Islet of Langerhans (tissue), 1 donor: ENCODE results near the gene TENT4B.

DNA sequence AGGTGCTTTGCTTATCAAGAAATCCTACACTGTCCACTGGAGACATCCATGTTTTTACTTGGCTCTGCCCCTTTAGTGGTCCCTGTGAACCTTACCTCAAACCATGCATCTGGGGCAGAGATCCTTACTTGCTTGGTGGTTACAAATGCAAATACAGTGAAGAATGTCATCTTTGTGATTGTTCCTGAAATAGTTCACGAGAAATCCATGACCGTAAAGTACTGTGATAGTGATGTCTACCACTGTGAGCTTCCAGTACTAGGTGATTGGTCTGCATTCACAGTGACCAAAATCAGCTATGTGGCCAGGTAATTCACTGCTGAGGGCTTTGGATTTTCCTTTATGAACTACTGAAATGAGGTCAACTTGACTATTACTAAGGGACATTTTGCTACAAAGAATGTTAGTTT lies 29.3 kb downstream of the SIAH1 start:
- RRBS = no CpG with 5 or more reads among the region's 2 CpGs

DNA sequence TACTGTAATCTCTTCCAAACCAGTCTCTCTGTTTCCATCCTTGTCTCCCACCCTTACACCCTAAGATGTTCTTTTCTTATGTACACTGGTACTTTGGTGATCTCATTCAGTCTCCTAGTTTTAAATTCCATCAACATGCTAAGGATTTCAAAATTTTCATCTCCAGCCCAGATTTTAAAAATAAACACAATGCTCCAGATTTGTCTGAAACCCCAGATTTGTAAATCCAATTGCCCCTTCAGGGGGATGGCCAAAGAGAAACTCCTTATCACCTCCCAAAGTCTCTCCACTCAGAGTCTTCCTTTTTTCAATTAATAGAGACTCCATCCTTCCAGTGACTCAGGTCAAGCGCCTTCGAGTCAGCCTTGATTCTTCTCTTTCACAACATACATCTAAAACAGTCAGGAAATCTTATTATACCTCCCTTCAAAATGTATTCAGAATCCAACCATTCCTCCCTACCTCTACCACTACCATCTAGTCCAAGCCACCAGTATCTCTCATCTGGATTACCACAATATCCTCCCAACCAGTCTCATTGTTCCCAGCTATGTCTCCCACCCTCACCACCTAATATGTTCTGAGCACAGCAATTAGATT lies 12.0 kb downstream of the SIAH1 start:
- RRBS = no CpG with 5 or more reads among the region's 2 CpGs

GRCh38 chr16:48386797-48387333 lies 1.7 kb upstream of the SIAH1 start:
- RRBS = no CpG with 5 or more reads among the region's 14 CpGs

GRCh38 chr16:48409768-48410807 lies 24.9 kb upstream of the SIAH1 start:
- RRBS = no CpG with 5 or more reads among the region's 15 CpGs

DNA sequence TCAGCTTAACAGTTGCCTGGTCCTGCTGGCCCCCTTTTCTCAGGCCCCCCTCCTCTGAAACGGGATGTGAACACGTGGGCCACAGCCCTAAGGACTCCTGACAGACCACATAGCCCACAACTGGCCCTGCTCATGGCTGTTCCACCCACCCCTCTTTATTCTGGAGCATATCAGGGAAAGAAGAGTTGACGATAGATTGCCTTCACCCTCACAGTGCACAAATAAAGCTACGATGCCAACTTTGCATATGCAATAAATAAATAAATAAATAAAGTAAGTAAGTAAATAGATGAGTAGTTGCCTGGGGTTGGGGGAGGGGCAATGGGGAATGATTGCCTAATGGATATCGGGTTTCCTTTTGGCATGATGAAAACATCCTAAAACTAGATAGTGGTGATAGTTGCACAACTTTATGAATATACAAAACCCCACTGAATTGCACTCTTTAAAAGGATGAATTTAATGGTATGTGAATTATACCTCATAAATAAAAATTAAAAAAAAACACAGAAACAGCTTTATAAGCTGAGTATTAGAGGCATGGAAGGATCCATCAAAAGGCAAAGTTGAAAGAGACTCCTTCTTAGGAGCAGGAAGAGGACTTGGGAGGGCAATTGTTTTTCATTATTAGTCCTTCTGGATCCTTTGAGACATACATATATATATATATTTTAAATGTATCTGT lies 110.7 kb downstream of the N4BP1 start:
- RRBS = no CpG with 5 or more reads among the region's 5 CpGs

GRCh38 chr16:48621655-48622014 lies 11.7 kb upstream of the N4BP1 start:
- RRBS = 81% methylated on average over 4 of the region's 7 CpGs

DNA sequence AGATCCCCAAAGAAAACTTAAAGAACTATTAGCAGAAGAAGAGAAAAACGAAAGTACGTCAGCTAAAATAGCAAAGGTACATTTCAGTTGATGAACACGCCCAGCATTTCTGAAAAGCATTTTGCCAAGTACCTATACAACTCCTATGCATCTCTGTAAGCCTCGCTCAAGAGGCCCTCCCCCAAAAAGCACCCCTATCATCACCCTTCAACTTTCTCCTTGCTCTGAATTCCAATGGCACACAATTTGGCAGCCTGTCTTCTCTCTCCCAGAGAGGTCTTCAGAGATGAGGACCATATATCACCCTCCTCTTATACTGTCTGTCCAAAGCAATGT lies 111.0 kb downstream of the CBLN1 start:
- RRBS = no CpG with 5 or more reads among the region's 4 CpGs

DNA sequence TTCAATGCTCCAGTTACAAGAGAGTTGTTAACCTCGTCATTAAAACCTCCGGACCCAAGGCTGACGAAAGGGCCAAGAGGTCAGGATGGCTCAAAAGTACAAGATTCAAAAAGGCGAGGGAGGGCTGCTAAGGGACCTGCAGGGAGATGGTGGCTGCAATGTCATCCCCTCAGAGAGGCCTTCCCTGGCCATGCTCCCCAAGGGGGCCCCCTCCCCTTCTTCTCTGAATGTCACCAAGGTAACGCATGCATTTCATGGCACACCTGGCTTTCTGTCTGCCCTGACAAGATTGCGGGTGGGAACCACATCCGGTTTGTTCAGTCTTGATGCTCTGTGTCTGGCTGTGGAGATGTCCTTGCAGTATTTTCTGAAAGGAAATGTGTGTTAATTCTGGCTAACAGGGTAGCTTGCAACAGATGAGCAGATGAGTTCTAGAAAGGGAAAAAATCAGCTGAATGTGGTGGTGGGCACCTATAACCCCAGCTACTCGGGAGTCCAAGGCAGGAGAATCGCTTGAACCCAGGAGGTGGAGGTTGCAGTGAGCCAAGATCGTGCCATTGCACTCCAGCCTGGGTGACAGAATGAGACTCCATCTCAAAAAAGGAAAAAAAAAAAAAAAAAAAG lies 90.0 kb downstream of the C16orf78 start:
- RRBS = no CpG with 5 or more reads among the region's 10 CpGs

DNA sequence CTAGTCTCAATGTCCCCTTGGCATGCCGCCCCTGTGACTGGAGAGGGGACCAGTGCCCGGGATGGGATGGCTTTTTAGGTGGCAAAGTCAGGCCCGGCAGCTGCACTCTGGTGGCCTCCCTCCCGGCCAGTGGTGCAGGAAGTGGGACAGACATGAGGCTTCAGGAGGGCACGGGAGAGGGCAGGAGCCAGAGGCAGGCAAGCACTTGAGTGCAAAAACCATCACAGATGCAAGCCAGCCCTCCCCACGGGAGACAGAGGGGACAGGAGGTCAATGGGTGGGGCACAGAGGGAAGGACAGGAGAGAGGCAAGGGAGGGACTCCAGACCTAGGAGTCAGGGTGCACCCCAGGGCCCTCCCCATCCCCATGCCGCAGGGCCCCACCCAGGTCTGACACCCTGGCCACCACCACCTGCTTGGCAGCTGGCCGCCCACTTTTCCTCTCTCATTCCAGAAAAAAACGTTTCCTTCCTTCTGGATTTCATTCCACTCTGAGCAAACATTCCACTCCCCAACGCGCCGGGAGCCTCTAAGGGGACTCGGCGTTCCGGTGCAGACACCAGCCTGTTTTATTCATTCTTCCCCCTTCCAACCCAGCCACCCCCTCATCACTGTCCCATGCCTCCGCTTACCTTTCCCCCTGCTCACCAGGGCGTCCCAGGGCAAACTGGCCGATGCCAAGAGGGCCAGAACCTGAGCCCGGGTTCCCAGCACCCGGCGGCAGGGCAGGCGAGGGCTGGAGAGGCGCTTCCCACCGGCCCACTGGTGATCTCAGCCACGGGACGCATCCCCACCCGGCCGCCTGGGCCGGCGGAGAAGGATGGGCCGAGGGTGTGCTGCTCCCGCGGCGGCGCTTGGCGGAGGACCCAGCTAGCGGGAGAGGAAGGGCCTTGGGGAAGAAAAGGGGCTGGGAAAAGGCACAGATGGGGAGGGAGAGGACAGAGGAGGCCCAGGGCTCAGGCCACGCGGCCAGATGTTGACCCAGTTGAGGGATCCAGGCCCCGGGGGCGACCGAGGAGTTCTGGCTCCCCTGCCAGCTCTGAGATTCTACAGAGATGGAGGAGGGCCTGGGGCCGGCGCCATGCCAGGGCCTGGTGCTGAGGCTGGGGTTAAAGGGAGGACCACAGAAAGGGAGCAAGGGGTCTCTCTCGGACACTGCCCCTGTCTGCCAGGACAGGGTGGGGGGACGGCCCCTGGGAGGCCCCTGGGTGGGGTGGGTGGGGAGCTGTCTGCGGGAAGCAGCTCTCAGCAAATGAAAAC lies 192.0 kb downstream of the ZNF423 start:
- RRBS = 58% methylated on average over 13 of the region's 47 CpGs

DNA sequence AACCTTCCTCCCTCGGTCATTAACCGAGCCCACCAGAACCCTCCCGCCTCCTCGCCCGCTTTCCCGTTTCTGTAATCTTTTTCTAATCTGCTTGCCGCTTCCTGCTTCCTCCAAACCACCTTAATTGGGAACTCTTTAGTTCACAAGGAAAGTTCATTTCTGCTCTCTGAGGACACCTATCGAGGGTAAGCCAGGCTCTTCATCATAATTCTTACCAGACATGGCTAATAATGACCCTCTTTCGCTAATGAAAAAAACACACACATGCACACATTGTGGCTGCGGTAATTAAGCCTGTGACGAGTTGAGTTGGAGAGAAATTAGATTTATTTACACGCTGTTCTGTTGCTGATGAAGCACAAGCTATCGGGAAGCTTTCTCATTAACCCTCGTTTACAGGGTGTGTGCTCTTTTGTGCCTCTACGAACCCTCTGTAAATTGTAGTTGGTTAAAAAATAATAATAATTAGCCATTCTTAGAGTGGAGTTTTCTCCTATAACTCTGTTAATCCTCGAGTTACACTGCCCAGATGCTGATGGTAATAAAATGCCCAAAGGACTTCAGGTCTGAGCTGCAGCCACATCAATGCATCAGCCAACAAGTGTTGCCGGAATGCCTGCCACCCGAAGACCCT lies 100.5 kb downstream of the ZNF423 start:
- RRBS = no CpG with 5 or more reads among the region's 18 CpGs

DNA sequence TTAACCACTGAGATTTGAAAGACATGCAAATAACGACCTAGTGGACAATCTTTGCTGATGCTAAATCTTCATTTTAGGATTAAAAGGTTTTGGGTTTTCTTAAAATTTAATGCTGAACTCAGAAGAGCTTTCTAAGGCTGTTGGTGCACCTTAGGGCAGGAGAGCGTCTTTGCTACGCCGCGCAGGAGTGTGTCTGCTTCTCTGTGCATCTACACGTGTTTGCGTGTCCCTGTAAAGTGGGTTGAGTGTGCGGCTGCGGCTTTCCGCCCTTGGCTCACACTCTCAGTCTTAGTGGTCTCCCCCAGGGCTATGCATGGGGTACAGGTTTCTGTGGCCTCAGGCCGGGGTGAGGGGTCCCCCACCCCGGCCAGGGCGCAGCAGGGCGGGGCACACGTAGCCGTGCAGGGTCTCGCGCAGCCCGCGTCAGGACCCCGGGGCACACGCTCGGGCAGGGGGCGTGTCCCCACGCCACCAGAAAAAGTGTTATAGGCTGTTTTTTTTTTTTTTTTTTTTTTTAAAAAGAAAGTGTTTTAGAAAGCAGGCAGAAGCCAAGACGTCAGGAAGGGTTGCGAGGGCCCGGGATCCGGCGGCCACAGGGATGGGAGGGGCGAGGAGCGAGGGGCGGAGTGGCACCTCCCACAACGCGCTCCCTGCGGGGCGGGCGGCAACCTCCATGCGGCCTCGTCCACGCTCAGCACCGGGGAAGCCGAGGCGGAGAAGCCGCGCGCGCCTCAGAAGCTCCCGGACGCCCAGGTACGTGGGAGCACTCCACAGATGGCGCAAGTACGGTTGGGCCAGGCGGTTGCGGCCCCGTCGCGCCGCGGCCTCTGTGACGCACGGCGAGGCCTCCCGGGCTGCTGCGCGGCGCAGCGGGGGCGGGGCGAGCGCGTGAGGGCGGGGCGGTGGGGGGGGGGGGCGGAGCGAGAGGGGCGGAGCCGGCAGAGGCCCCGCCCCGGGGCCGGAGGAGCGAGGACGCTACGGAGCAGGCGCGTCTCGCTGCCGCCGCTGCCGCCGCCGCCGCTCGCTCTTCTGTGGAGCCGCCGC lies at the start of gene TENT4B:
Gene TENT4B (plus strand): TSS at position 1,027 of the 1,044 bp plus-strand sequence.
- RRBS = 3% methylated on average over 33 of the region's 96 CpGs

DNA sequence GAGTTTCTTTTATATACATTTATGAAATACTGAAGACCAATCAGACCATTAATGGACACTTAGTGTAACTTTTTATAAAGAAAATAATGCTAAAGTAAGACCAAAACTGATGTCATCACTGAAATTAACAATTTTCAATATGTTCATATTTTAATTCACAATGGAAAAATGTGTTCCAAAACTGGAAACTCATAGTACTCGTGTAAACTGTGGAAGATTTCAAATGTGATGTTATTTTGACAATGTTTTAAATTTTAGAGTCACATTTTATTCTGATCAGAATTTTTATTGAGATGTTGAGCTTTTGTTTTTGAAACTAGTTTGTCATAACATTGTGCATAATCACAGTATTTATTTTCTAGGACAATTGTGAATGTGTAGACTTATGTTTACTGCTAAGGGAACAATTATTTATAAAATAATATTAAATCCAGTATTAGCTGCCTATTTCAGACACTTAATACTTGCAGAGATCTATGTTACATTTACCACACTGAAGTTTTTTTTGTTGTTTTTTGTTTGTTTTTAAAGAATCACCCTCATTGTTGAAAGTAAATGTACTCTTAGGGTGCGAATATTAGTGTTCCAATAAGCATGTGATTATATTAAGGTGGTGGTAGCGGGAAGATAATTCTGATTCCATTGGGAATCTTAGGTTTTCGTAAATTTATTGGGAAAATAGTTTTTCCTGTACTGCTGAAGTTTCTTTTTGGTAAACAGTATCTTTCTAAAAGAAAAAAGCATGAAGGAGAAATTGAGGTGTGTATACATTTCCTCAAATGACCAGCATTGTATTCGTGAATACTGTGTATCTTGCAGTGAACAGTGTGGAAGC lies 35.2 kb upstream of the ADCY7 start:
- RRBS = no CpG with 5 or more reads among the region's 5 CpGs

- RRBS = 2% methylated on average over 38 of the region's 79 CpGs
Observed at GRCh38 chr16:50245102-50246283, 20.9 kb upstream of the ADCY7 start.

DNA sequence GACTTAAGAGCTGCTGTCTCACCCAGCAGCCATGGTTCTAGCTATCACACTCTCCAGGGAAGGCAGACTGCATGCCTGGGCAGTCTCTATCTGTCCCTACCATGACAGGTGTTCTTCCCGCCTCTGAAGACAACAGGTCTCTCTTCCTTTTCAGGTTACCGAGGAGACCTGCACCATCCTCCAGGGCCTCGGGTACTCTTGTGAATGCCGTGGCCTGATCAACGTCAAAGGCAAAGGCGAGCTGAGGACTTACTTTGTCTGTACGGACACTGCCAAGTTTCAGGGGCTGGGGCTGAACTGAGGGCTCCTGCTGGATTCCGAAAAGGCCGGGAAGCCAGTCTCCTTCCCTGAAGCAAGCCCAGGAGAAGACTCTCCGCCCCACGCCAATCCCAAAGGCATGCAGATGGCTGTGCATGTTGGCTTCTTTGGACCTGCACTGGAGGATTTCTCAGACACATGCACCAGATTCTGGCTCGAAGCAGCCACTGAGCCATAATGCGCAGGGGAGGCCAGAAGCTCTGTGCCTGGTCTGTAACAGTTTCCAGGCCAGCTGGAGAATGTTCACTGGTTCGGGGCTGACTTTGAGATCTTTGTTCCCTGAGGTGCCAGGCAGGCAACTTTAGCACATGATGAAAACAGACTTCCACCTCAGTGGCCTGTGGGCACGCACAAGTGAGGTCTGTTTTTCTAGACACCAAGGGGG lies 49.0 kb downstream of the ADCY7 start:
- RRBS = no CpG with 5 or more reads among the region's 15 CpGs

DNA sequence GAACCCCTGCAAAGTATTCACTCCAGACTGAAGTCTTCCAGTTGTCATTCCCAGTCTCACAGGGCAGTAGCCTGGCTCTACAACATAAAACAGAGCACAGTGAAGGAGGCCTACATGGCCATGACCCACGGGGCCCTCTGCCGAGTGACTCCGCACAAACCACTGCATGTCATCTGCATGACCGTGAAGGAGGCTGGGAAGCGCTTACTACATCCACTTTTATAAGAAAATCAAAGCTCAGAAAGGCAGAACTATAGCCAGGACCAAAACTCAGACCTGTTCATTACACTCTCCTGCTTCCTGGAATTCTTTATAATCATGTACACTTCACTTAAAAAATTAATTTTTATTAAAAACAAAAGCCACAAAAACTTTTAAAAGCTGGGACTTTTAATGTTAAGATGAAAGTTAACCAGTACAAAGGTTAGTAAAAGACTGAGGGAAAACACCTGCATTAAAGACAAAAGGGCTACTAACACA lies 42.4 kb downstream of the BRD7 start:
- RRBS = no CpG with 5 or more reads among the region's 5 CpGs

- RRBS = no CpG with 5 or more reads among the region's 6 CpGs
Observed at GRCh38 chr16:50335095-50335617, 33.6 kb downstream of the BRD7 start.

DNA sequence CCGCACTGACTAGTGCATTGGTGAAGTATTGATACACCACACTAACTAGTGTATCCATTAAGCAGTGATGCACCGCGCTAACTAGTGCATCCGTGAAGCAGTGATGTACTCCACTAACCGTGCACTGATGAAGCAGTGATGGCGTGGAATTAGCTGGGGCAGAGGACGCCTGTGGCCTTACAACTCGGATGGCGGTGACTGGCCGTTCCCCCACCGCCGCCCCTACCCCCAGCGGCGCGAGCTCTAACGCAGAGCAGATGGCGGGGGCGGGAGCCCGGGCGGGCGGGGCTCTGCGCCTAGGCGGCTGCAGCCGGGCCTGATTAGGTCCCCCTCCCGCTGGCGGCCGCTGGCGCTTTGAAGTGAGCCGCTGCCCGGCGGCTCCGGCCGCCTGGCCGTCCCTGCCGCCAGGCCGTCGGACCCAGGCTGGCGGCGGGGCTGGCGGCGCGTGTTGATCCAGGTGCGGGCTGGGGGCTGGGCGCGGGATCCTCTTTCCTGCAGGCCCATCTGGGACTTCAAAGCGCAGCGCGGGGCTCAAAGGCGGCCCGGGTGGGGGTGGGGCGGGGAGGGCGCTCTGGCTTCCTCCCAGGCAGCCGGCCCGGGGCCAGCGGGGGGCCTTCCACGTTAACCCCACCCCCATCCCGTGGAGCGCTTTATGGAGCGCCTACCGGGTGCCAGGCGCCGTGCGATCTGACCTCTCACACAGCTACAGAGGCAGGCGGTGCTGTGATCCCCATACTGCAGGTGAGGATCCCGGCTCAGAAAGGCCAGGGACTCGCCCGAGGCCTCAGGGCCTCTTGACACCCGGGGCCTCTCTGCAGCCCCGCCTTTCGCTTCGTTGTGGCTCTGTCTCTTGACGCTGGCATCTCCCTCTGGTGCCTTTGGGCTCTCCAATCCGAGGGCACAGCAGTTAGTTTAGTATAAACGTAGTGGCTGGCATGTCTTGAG lies 80.2 kb upstream of the NKD1 start:
- RRBS = 6% methylated on average over 30 of the region's 74 CpGs

- RRBS = no CpG with 5 or more reads among the region's 6 CpGs
Observed at GRCh38 chr16:50498710-50499160, 49.5 kb upstream of the NKD1 start.

- RRBS = no CpG with 5 or more reads among the region's 13 CpGs
Observed at GRCh38 chr16:50549888-50550650, 1.9 kb downstream of the NKD1 start.

DNA sequence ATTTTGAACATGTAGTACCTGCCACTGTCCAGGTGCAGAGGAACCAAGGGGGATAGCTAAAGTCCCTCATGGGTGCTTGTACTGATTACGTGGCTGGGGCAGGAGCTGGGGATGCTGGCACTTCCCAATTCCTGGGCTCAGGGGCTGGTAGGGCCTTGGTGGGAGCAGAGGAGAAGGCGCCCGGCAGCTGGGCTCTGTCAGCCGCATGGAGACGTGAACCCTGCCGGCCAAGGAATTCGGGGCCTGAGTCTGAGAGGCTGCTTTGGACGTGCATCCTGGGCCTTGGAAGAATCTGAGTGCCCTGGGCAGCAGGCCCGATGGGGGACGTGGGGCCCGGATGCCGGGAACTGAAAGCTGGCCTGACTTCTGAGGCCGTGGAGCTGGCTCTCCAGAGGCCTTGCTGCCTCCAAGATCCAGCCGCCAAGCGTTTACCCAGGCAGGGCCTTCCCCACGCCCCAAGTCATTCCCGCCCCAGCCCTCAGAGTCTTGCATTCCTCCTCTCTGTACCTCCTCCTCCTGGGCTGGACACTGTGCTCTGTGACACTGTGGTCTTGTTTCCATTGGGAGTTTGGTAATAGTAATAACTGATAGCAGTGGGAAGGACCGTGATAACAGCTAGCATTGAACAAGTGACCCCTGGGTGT lies 37.1 kb downstream of the NKD1 start:
- RRBS = 74% methylated on average over 4 of the region's 18 CpGs